Heart right ventricle (tissue), 2 donors: Measurements from ENCODE around the genes EML6, RTN4, RPS27A and PPP4R3B.

GRCh38 chr2:54622087-54622697 is 101.3 kb upstream of the EML6 start:
- PRO-cap, 2 experiments = no peak in any of the 2 experiments

- PRO-cap, 2 experiments = no peak in any of the 2 experiments
These were observed 68.6 kb upstream of the EML6 start for GRCh38 chr2:54654893-54655311.

- PRO-cap, 2 experiments = no peak in any of the 2 experiments
These were observed 57.7 kb upstream of the EML6 start for GRCh38 chr2:54665896-54666107.

DNA sequence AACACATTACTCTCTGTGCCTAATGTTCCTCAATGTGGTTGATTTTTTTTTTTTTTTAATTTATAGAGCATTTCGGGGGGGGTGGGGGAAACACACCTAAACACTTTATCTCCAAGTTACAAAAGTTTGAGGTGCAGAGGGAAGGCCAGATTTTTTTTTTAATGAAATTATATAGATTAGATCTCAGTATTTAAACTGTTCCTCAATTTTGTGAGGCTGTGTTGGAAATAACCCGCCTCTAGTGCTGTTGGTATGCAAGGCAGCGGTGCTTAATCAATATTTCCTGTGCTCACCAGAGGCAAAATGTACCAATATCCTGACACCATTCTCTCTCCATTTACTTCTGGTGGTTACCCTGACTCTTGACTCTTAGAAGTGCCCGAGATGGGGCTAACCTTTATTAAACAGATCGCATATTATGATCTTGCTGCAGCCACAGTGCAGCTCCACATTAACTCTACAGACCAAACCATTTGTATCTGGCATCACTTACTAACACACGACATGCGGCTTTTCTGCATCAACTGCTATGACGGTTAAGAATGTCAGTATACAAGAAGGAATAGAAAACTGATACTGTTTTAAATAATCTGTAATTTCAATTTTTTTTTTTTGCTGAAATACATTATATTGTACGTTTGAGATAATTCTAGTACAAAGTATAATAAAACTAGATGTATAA is 54.7 kb upstream of the EML6 start:
- PRO-cap, 2 experiments = no peak in any of the 2 experiments

DNA sequence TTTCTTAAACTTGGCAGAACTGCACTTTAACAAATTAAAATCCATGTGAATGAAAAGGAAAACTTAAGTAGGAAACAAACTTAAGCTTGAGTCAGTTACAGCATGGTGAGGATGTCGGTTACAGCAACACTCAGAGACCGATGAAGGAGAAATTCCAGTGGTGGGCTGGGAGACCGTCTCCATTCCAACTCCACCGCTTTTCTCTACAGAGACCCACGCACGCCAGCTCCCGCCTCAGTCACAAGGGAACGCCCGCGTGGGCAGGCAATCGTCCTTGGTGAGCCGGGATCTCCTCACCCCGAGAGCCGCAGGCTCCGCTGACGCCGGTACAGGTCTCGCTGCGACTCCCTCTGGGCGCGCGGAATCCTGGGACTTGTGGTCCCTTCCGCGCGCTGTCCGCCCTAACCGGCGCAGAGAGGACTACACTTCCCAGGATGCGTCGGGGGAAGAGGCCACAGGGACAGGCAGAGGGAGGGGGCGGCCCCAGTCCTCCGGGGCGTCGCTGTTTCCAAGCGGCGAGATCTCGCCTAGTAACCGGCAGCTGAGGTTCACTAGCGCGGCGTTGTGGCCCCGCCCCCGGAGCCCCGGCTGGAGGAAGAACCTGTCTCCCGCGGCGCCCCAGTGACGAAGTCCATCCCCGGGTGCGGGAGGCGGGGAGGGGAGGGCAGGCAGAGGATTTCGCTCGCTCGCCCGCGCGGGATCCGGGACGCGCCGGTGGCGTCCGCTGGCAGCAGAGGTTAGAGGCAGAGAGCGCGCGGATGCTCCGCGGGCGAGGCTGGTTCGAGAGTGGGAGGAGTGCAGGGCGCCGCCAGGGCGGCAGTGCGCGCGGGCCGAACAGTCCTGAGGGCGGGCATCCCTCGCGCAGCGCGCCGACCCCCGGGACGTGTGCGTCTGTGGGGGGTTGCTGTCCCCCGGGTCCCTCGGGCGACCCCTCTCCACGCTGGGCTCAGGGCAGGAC is at the start of gene EML6:
EML6 (plus strand) TSS at position 621 of the 958 bp plus-strand sequence.
- PRO-cap, 2 experiments = peak in 2 of 2 experiments; most common plus-strand start position 511 of the sequence (in 1); most common minus-strand start position 319 of the sequence (in 2)

GRCh38 chr2:54965803-54966586 is 84.3 kb downstream of the RTN4 start:
- PRO-cap, 2 experiments = no peak in any of the 2 experiments

DNA sequence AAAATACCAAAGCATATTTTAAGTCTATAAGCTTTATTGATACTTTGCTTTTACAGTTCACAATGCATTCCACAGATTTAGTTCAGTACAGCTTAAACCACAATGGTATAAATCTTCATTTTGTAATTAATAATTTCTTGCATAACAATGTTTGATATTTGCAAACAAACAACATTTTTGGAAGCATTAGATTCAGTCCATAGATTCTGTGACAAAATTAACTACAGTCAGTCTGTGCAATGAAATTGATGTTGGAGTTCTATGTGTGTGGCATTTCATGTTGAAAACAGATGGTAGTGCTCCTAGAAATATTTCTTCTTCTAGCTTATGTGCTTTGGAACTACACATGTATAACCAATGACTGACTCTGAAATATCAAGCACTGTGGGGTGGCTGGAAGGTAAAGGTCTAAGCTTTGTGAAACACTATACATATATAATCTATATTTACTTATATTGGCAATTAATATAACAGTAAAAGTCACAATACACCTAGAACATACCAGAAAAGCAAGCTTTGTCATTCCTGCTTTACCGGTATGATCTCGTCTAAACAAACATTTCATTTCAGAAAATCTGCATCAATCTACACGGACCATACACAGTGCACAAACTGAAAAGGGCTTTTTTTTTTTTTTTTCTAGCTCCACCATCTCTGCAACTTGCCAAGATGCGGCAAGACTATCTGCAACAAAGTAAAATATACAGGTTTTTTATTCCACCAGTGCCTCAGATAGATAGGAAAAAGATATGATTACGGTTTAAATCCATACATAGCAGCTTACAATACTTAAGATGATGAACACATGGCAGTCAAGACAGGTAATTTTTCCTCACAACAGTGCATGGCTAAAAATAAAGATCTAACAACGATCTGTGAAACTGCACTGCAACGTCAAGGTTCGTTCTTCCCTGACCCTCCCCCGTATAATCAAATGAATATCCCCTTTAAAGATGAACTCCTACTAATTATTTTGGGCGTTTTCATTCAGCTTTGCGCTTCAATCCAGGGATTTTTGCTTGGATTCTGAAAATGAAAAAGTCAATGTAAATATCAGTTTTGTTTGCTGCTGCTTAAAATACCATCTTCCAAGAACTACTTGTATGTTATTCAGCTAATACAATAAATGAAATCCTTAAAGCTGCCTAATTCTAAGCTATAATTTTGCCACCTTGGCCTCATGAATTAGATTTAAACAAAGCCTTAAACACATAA is 77.7 kb downstream of the RTN4 start:
- PRO-cap, 2 experiments = no peak in any of the 2 experiments

- PRO-cap, 2 experiments = no peak in any of the 2 experiments
These were observed 27.9 kb downstream of the RTN4 start for GRCh38 chr2:55022205-55022840.

DNA sequence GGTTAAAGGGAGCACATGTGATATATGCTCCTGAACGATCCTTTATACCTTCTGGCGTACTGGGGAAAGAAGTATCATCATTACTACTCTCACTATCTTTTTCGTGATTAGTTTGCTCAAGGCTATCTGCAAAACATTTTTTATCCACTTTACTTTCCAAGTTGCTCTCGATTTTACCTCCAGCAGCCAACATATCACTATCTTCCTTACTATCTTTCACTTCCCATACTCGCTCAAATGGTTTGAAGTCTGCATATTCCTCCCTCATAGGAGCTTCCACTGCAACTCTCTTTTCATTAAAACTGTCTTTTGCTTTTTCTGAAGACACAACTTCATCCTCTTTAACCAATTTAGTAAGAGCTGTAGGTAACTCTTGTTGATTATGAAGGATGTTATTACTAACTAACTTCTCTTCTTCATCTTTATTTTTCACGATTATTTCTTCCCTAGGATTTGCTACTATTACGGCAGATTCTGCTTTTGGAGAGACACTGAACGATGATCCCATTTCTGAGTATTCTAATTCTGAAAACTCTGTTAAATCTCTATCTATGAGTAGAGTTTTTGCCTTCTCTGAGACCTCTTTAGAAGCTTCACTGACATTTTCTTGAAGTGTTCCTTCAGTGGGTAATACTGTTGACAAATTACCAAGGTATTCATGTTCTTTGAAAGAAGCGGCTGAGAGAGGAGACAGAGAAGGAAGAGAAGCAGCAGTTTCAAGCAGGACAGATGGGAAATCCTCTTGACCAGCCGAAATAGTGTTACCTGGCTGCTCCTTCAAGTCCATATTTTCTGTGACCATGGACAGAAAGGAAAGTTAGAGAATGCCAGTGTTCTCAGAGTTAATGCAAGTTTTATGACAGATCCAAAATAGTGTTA is 23.3 kb downstream of the RTN4 start:
- PRO-cap, 2 experiments = no peak in any of the 2 experiments

GRCh38 chr2:55048435-55048865 is 1.8 kb downstream of the RTN4 start:
- PRO-cap, 2 experiments = no peak in any of the 2 experiments

- PRO-cap, 2 experiments = peak in 2 of 2 experiments; most common minus-strand start chr2:55050451 (in 2)
These were observed at the start of gene RTN4 for GRCh38 chr2:55049890-55050641. Gene RTN4 (minus strand): TSS chr2:55050451.

DNA sequence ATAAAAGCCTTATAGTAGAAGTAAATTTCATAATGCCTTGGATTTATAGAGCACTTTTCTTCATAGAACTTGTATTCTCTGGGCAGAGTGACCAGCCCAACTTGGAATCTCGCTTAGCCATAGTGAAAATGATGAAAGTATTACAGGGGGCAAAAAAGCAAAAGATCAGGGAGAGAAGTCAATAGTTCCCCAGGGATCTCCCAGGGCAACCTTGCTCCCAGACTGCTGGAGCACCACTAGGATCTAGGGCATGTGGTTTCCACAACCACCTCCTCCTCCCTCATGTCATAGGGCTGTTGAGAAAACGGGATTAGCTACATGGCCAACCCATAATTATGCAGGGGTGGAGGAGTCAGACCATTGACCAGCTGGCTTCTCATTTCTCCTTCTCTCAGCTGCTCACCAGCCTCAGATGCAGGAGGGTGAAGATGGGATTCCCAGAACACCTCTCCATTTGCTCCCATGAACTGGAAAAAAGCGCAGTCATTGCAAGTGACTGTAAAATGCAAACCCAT is 69.3 kb upstream of the RTN4 start:
- PRO-cap, 2 experiments = no peak in any of the 2 experiments

GRCh38 chr2:55232485-55232942 is at the start of gene RPS27A:
Gene RPS27A (plus strand): TSS chr2:55232688.
- PRO-cap, 2 experiments = peak in 2 of 2 experiments; most common plus-strand start chr2:55232688 (in 2); most common minus-strand start chr2:55232588 (in 1)

DNA sequence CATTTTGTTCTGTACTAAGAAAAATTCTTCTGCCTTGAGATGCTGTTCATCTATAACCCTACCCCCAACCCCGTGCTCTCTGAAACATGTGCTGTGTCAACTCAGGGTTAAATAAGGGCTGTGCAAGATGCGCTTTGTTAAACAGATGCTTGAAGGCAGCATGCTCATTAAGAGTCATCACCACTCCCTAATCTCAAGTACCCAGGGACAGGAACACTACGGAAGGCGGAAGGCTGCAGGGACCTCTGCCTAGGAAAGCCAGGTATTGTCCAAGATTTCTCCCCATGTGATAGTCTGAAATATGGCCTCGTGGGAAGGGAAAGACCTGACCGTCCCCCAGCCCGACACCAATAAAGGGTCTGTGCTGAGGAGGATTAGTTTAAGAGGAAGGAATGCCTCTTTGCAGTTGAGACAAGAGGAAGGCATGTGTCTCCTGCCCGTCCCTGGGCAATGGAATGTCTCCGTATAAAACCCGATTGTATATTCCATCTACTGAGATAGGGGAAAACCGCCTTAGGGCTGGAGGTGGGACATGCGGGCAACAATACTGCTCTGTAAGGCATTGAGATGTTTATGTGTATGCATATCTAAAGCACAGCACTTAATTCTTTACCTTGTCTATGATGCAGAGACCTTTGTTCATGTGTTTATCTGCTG is 10.4 kb upstream of the MTIF2 start:
- PRO-cap, 2 experiments = no peak in any of the 2 experiments

DNA sequence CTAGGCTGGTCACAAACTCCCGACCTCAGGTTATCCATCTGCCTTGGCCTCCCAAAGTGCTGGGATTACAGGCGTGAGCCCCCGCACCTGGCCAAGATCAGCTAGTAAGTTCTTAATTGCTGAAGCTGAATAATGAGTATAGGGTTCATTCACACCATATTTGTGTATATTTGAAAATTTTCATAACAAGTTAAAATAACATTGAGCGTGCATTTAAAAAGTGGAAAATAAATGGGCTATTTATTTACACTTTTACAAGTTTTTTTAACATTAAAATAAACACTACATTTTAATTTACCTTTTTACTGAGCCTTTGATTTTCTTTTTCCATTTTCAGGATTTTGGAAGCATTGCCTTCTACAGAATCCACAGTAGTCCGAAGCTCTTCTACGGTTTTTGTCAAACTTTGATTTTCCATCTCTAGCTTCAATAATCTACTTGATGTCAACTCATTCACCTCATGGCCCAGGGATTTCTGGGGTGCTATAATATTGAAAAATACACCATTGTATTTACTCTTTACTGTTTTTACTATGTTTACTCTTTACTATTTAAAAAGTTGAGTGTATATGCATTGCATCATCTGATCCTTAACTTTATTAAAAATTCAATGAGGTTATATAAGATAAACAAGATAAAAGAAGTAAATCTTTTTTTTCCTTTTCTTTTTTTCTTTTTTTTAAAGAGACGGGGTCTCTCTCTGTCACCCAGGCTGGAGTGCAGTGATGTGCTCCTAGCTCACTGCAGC is 70.3 kb upstream of the MTIF2 start:
- PRO-cap, 2 experiments = no peak in any of the 2 experiments

DNA sequence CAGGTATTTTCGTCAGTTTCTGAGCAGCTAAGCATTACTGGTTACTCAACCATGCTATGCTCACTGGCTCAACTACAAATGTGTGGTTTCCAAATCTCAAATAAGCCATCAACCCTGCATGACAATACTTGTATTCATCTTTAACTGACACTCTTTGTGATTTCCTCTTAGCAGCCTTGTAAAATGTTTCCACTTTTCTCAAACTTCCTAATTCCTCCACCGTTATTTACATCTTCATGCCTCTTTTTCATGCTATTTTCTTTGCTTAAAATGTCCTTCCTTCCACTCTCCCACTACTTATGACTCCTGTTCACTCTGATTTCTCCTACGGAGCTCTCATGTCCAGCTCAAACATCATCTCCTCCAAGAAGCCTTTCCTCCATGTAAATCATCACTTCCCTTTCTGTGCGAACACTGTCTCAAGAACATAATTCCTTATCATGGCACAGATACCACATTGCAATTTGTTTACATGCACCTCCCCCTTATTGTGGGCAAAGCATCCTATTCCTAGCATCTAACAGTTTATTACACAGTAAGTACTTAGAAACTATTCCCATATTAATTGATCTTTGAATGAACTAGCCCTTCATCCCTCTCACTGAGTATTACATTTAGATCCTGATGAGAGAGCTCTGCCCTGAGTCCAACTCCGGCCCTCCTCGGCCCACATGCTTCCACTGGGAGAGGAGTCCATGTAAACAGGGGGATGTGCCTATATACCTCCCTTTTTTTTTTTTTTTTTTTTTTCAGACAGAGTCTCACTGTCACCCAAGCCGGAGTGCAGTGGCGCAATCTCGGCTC is 10.4 kb downstream of the CCDC88A start:
- PRO-cap, 2 experiments = no peak in any of the 2 experiments

- PRO-cap, 2 experiments = peak in 2 of 2 experiments; most common plus-strand start chr2:55420178 (in 1)
These were observed 437 bp upstream of the CCDC88A start for GRCh38 chr2:55420055-55420531.

- PRO-cap, 2 experiments = no peak in any of the 2 experiments
These were observed 19.4 kb upstream of the CFAP36 start for GRCh38 chr2:55500183-55500481.

- PRO-cap, 2 experiments = no peak in any of the 2 experiments
These were observed 11.3 kb downstream of the CFAP36 start for GRCh38 chr2:55530766-55531239.

DNA sequence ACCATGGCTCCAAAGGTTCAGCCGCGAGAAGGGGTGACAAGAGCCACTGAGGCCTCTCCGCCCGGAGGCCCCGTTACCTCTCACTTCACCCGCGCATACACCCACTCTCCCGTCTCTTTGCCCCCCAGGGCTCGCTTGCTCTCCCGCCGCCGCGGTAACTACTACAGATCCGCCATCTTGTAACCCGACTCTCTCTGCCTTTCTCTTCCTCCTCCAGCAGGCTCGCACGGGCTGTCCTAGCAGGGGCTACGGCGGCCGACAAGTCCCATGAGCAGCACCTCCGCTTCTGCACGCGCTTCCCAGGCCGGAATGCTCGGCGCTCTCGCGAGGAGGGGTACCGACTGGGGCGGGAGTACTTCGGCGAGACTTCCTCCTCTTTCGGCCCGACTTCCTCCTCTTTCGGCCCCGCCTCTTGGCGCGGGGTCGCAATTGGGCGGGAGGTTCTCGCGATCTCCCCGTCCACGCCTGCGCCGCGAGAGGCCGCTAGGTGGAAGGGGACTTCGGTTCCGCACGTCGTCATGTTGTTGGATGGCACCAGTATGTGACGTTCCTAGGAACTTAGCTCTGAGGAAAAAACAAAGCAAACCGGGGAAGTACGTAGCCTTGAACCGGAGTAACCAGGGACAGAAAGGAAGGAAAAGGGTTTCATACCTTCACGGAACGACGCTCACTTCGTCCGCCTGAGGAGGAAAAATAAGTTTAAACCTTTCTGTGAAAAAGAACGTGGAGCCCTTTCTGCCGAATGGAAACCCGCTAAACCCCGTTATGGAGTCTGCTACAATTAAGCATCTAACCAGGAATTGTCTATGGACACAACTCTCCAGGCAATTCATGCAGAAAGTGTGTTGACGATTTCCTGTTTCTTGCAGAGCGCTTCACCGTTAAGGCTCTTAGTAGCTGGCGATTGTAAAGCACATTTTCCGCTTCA is at the start of gene PPP4R3B:
PPP4R3B (minus strand) TSS at position 208 of the 928 bp plus-strand sequence.
- PRO-cap, 2 experiments = peak in 2 of 2 experiments; most common plus-strand start position 519 of the sequence (in 2); most common minus-strand start position 202 of the sequence (in 1)